AG09309 (cell line): ENCODE measurements around a stretch of chr17.

DNA sequence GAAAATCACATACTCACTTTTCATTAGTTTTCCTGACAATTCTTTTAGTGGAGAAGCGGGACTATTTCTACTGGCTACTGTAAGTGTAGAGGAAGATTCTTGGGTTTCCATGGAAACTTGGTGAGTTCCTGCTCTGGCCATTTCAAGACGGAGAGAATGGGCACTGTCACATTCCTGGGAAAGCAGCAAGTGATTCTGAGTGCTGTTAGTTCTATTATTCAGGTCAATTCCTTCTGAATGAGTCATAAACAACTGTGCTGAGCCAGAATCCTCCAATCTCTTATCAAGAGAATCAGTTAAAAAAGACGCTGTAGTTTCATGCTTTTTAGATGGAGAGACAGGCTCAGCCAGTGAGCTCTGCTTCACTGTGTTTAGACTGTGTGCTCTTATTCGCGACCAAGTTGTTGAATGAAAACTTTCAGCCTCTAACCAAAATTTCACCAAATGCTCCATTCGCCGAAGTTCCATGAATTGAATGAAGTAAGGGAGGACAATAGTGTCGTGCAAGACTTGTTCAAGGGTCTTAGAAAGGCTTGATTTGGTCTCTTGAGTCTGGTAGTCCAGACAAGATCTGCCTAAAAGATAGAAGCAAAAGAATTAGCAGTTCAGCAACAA, 19.5 kb downstream of the AKAP10 start:
- RRBS, result no CpG with 5 or more reads among the region's 8 CpGs

GRCh38 chr17:19969822-19970737, 7.5 kb downstream of the AKAP10 start:
- RRBS, result no CpG with 5 or more reads among the region's 9 CpGs

GRCh38 chr17:20063385-20064638, 54.7 kb downstream of the SPECC1 start:
- RRBS, result no CpG with 5 or more reads among the region's 15 CpGs

GRCh38 chr17:20072906-20073818, 64.0 kb downstream of the SPECC1 start:
- RRBS, result no CpG with 5 or more reads among the region's 14 CpGs

GRCh38 chr17:20092395-20092847, 83.3 kb downstream of the SPECC1 start:
- RRBS, result no CpG with 5 or more reads among the region's 5 CpGs

DNA sequence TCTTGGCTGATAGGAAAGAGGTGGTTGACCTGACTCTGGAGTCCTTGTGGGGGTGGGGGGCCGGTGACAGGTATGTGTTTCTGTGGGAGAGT, 147.6 kb downstream of the SPECC1 start:
- RRBS, result no CpG with 5 or more reads among the region's 1 CpG

DNA sequence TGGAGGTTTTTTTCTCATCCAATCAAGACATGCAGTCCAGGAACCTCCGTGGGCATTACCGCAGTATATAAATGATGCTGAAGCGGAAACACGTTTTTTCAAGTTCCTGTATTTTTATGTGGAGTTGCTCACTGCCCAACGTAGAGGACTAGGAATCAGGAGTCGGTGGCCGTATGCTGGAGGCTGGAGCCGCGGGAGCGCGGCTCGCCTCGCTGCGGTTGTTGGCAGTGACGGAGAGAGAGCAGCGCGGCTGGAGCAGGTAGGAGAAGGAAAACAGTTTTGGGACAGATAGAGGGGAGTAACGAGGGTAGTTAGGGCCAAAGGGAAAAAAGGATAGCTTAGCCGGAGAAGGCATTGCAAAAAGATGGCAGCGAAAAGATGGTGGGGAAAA, 174.4 kb downstream of the USP22 start:
- RRBS, result no CpG with 5 or more reads among the region's 20 CpGs

DNA sequence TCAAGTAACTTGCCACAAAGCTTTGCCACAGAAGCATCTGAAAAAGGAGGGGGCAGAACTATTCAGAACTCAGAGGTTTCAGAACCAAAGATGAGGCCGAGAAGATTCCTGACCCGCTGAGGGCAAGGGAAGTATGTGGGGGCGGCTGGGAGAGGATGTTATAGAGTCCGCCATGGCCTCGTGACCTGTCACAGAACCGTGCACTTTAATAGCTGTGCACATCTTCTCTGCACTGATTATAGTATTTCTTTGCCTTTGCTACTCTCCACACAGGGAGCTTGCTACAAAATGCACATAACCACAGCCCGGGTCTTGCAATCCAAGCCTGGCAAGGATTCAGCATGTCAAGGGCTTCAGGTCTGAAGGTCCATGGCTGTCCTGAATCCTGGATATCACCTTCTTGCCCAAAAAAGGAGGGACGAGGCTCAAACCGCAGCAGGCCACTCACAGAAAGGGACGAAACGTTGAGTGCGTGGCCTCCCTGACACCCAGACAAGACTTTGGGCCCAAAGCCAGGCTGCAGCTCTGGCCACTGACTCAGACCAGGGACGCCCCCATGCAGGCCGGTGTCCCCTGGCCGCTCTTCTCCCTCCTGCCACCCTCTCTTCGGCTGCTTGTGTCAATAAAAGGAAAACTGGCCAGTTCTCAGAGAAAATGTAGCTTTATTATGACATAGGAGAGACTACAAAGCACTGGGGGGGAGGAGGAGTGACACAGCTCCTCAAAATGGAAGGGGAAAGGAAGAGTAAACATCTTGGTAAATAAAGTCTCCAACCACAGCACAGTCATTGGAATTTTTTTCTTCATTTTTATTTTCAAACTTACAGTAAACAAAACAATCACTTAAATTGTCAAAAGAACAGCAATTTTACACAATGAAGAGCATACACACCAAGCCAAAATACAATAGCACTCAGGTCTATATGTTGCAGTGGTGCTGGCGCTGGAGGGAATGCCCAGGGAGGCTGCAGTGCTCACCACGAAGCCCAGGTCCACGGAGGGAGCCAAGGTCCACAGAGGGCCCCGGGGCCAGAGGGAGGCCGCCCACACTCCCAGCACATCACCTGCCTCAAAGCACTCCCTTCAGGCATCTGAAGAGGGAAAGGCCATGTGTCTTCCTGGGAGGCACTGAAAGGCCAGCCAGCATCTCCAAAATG, 43.5 kb downstream of the USP22 start:
- RRBS, result no CpG with 5 or more reads among the region's 21 CpGs

DNA sequence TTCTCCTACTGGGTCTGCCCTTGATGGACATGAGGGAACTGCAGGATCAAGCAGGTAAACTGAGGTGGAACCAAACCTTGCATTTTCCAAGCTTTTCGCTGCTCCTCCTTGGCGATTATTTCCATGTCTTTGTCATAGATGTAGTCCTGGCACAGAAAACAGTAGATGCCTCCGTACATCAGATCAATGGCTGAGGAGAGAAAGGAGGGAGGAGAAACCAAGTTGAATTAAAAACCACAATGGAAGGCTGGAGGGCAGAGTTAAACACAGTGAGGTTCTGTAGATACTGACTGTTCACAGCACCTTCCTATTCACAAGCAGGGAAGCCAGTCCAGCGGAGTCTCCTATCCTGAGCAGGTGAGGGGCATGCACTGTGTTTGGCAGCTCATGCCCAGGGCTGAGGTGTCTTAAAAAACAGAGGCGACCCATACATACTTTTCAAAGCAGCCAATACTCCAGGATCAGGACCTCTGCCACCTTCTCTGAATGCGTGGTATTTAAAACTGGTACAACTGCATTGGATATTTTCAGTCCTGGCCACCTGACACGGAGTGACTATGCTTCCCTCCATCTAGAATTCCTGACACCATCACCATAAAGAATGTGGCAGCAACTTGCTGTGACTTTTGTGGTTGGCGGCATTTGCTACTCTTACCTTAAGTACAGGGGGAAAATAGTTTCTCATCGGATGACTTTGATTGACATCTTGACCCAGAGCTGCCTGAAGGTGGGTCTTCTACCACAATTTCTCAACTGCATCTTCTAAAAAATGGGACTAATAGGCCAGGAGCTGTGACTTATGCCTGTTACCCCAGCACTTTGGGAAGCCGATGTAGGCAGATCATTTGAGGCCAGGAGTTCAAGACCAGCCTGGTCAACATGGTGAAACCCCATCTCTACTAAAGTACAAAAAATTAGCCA, 21.5 kb downstream of the USP22 start:
- RRBS, result no CpG with 5 or more reads among the region's 10 CpGs

GRCh38 chr17:21296593-21297102, 12.1 kb downstream of the MAP2K3 start:
- RRBS, result no CpG with 5 or more reads among the region's 10 CpGs

GRCh38 chr17:21305474-21306199, 21.1 kb downstream of the MAP2K3 start:
- RRBS, result no CpG with 5 or more reads among the region's 20 CpGs

- RRBS, result no CpG with 5 or more reads among the region's 8 CpGs
These were observed 1.5 kb downstream of the KCNJ12 start for GRCh38 chr17:21377729-21377966.

DNA sequence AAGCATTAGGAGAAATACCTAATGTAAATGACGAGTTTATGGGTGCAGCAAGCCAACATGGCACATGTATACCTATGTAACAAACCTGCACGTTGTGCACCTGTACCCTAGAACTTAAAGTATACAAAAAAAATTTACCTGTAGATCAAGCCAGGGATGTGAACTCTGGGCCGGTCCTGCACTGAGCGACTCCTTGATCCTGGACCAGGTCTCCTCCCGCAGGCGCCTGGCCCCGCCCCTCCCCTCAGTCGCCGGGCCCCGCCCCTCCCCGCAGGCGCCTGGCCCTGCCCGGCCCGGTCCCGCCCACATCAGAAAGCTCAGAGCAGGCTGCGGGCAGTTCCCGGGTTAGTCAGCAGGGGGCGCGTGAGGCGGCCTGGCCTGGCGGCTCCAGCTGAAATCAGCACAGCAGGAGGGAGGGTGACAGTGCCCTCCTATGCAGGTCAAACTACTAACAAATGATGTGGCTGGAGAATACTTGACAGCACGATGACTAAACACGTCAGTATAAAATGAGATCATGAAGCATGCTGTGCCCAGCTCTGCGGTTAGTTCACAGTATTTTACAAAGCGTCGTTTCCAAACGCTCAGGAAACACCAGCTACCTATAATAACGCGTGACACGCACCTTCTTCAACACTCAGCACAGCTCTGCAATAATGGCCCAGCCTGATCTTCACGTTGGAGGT, 80.8 kb downstream of the KCNJ12 start:
- RRBS, result 6% methylated on average over 14 of the region's 31 CpGs

DNA sequence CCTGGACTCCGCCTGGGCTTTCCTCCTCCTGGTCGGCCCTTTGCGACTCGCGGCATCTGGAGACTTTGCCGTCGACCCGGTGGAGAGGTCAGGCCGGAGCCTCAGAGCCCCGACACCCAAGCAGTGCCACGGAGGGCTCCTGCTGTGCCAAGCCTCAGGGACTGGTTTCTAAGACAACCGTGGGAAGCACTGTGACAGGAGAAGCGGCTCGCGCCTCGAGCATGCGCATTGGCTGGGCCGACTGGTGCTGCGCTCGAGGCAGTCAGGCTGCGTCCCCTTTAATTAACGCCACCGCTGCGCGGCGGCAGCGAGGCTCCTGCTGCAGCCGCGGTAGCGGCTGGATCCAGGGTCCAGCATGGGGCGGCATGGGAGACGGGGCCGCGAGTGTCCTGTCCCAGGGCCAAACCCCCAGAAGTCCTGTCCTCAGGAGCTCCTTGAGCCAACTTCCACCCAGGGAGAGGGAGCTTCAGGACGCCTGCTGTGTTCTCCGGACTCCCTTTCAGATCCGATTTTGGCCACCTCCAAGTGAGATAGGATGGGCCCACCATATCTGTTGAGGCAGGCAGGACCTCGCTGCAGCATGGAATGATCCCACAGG, 11.3 kb upstream of the KCNJ18 start:
- RRBS, result no CpG with 5 or more reads among the region's 38 CpGs

DNA sequence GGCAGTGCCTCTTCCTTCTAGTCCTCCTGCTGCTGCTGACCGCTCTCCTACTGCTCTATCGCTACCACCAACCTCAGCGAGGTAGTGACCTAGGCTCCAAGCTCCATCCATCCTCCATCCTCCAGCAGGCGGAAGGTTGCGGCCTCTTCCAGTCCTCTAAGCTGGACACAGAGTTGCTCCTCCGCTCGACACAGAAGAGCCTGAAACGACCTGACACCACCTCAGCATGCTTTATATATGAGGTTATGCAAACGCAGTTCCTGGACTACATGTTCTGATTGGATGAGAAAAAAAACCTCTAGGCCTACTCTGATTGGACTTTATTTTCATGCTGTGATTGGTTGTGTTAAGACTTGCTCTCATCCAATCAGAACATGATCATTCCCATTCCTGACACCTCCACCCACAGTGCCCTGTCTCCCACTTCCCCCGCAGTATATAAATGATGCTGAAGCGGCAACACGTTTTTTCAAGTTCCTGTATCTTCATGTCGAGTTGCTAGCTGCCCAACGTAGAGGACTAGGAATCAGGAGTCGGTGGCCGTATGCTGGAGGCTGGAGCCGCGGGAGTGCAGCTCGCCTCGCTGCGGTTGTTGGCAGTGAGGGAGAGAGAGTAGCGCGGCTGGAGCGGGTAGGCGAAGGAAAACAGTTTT, 398.1 kb downstream of the KCNJ18 start:
- RRBS, result no CpG with 5 or more reads among the region's 25 CpGs

- RRBS, result no CpG with 5 or more reads among the region's 4 CpGs
These were observed 630.7 kb downstream of the KCNJ18 start for GRCh38 chr17:22323074-22323379.

DNA sequence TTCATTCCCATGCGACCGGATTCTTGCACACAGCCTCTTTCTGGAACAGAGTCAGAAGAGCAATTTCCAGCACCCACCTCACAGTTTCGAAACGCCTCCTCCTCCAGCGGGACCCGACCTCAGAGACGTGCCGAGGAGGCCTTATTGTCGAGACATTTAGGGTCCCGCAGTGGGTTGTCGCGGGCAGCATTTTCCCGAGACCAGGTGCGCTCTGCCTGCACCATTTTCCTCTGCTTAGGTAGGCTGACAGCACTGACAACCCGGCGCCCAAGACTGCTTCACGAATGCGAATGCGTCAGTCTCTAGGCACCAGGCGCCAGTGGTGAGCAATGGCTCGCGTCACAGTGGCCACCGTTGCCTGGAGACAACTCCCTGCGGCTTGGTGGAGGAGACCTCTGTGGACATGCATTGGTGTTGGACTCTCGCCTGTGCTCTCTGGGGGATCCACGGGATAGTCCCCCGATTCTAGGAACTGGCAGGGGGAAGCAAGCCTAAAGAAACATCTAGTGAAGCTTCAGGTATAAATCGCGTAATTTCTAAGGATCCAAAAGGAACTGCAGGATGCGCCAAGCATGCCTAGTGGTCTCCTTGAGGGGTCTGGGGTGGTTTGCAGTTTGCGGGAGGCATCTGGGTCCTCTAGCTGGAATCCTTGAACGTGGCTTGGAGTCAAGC, 1000.2 kb downstream of the KCNJ18 start:
- RRBS, result no CpG with 5 or more reads among the region's 32 CpGs

GRCh38 chr17:27244466-27245833, 49.0 kb upstream of the WSB1 start:
- RRBS, result no CpG with 5 or more reads among the region's 23 CpGs

GRCh38 chr17:27304755-27305149, 10.8 kb downstream of the WSB1 start:
- RRBS, result no CpG with 5 or more reads among the region's 1 CpG

DNA sequence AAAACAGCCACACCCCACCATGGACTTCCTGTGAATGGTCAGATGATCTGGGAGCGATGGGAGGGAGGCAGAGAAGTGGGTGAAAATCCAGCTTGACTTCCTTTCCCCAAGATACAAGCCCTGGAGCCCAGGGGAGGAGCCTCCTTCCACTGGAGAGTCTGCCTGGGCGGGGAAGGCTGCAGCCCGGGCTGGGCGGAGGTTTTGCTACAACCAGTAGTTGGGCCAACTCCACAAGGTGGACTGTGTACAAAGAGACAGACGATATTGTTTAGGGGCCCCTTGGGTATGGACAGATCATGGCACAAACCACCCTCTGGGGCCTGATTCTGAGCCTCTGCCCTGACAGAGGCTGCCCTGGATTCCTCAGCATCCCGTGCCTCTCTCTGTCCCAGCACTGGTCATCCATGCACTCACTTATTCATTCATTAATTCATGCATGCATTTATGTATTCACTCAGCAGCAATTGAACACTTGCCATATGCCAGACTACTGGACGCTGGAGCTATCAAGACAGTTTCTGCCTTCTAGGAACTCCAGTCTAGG, 29.8 kb downstream of the WSB1 start:
- RRBS, result no CpG with 5 or more reads among the region's 7 CpGs